Skin of body (tissue), 2 donors: Measurements from ENCODE around the gene NTRK3.

DNA sequence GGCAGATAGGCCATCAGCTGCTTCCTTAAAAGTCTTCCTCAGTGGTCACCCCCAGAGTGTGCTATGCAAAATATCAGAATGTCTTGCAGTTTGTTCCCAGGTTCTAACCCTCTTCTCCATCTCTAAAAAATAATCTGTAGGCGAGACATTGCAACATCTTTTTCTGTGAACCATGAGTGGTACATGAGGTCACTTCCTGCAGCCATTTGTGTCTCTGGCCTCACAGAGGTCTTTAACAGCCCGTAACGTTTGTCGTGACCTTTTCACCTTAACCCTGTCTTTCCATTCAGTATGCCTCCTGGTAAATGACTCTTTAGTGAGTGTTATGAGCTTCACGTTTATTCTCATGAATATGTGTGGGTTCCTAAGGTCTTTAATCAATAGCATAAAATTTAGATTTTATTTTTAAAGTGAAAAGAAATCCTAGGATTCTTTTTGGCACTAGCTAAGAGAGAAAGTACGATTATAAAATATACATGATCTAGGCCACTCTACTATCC is 145.3 kb downstream of the KLHL25 start:
- RAMPAGE, long total RNA = no peak

- RAMPAGE, long total RNA = no peak
These were observed 103.2 kb downstream of the KLHL25 start for GRCh38 chr15:85691138-85692356.

DNA sequence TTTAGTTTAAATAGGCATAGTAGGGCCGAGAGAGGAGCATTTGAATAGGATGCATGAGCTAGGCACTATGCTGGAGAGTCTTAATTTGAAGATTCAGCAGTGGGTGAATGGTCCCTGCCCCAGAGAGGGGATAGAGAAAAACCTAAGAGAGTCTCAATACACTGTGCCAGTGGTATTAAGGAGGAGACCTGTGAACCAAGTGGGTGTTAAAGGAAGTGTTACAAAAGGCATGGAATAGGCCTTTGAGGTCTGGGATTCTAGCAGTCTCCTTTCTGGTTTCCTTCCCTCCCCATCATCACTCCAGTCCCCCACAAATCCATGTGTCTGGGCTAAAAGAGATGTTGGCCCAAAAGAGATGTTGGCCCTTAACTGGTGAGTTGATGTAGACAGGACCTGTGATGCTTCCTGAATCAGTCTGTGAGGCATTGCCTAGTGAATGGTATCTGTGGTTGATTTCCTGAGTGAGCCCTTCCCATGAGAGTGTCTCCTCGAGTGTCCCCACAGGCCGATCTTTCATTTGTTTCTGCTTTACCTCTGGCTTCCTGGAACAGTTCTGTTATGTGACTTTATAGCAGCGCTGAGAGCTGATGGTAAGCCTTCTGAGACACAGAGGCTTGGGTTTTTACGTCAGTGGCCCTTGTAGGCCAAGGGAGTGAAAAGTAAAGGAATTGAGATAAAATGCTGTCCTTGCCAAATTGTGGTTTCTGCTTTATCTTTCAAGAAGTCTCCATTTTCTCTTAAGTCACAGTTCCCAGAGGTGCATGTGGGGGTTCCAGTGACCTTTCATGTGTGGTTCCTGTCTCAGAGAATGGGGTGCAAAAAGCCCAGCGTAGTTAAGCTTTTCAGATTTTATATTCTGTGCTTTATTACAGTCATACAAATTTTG is 87.8 kb downstream of the KLHL25 start:
- RAMPAGE, long total RNA = no peak

GRCh38 chr15:85721785-85722435 is 72.8 kb downstream of the KLHL25 start:
- RAMPAGE, long total RNA = no peak

DNA sequence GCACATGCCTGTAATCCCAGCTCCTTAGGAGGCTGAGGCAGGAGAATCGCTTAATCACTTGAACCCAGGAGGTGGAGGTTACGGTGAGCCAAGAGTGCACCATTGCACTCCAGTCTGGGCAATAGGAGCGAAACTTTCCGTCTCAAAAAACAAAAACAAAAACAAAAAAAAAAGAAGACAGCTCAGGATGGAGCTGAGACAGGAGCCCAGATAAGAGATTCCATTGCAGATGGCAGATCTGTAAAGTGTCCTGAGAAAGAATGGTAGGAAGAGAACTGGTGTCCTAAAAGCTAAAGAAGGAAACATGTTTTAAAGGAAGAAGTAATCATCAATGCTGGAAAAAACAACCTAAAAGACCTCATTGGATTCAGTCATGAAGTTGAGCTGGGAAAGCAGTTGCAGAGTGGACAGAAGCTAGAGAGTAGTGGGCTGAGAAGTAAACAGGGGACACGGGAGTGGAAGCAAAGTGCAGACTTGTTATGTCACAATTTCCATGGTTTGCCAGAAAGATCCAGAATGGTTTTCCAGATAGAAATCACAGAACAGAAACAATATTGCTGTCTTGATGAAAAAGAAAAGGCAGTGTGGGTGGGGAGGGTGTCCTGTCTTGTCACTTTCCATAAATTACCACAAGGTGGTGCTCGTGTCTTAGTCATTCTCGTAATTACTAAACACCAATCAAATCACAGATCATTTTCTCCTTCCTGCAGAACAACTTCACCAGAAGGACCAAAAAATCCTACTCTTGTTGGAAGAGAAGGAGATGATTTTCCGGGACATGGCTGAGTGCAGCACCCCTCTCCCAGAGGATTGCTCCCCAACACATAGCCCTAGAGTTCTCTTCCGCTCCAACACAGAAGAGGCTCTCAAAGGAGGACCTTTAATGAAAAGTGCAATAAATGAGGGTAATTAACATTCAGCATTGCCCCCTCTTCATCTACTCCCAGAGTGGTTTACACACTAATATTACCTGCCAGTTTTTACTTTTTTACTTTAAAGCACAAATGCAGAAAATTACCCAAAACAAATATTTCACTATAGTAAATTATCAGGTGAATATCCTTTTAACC is 64.6 kb downstream of the KLHL25 start:
- RAMPAGE, long total RNA = no peak

DNA sequence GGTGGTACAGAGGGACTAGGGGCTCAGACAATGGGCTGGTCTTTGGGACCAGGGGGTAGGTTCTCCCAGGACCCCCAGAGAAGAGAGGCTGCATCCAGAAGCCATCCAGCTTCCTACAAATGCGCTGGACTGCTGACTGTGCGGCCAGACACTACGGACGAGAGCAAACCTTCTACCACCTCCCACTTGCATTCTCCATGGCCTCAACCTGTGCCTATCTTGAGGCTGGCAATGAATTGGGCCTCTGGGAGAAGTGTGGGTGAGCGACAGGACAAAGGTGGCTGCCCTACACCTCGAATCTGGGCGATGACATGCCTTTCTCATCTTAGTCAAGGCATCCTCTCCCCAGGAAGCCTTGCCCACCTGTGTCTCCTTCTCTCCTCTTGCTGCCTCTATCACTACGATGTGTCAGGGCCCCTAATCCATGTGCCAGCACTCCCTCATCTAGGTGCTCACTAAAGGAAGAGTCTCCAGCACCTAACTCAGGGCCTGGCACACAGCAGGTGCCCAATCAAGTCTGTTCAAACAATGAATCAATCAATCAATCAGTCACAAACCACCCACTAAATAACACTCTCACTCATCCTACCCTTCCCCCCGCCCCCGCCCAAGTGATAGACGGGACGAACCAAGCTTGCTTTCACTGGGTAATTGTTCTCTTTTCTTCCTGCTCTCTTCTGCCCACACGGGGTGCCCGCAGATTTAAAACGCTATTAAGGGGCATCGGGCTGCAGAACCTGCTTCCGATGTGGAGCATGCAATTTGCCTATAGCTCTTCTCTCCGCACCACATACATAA is 2.1 kb downstream of the KLHL25 start:
- RAMPAGE, long total RNA = no peak

DNA sequence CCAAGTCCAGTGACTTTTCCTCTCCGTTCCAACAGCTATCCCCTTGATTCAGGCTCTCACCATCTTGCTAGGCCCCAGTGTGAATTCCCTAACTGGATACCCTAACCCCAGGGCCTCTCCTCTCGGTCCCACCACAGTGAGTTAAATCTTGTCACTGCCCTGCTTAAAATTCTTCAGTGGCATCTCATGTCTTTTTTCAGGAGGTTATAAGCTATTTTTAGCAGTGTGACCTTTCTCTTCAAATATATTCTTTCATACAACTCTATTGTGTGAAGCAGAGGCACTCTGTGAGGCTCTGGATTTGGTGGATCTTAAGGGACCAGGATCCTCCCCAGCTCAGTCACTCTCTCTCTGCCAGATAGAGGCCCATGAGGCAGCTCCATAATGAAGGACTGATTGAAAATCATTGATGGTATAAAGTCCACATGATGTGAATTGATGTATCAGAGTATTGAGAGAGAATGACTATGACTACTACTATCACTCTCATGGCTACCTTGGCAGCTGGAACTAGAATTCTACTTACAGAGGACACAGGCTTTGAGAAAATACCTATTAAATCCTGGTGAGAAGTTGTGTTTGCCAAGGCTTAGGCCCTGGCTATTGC is 760.4 kb downstream of the NTRK3 start:
- RAMPAGE, long total RNA = no peak

GRCh38 chr15:88248982-88249516 is 7.5 kb downstream of the NTRK3 start:
- RAMPAGE, long total RNA = no peak

DNA sequence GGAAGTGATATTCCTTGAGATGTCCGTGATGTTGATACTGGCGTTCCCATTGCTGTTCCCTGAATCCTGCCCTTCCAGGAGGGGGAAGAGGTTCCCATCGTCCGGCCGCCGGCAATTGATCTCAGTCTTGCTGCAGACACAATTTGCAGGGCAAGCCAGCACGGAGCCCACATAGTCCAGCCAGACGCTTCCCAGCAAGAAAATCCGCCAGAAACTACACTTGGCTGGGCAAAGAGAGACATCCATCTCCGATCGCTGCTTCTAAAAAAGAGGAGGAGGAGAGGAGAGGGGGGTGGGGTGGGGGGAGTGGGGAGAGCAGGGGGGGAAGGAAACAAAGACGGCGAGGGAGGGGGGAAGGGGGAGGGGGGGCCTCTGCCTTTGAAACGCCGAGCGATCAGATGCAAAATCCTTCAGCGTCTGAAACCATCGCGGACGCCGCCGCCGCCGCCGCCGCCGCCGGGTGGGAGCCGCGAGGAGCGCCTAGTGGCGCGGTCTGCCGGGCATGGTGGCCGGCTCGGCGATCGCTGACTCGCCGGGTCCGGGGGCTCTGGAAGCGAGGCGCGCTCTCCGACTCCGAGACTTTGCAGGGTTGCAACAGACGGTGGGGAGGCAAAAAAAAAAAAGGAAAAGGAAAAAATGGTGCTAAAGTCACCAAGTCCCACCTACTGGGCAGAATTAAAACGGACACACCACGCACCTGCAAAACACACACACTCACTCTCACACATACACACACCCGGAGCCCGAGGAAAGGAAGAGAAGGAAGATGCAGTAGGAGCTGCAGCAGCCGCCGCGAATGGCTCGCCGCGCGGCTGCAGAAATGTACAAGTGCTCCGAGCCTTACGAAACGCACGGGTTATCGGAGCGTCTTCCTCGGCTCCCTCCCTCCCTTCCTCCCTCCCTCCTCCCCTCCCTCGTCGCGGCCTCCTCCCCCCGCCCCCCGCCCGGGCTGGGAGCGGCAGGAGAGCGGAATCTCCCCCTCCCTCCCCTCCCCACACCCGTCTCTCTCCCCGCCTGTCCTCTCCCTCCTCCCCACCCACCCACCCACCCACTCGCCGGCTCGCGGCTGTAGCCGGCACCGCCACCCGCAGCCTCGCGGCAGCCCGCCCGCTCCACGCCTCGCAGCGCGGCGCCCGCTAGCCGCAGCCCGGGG is at the start of gene NTRK3:
Gene NTRK3 (minus strand): TSS at position 832 of the 1,153 bp plus-strand sequence.
- RAMPAGE, long total RNA = no peak

DNA sequence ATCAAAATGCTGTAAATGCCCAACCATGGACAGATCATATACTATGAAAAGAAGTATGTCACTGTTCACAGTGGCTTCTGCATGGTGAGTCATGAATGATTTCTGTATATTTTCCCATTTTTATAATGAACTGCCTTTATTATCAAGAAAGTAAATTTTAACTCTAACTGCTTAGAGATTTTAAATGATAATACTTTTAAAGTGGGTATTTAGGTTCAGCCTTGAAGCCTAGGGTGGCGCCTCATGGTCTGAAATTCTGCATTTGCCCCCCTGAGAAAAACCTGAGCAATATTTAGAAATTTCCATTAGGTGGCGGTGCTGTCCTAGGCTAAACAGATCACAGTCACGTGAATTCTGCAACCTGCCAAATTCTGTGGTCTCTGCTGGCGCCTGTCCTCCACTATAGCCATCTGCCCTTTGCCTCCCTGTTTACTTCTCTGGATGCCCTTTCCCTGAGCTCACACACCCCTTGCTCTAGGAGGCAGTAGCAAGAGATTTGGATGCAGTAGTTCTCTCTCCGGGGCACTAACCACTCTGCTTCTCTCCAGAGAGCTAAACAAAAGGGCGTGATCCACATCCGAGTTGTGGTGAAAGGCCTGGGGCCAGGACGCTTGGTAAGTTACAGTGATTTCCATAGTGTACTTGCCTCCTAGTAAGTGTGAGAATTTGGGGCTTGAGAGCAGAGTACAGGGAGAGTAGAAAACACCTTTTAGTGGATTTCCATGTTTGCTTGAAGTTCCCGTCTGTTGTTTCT is 9.1 kb downstream of the MRPS11 start:
- RAMPAGE, long total RNA = no peak

DNA sequence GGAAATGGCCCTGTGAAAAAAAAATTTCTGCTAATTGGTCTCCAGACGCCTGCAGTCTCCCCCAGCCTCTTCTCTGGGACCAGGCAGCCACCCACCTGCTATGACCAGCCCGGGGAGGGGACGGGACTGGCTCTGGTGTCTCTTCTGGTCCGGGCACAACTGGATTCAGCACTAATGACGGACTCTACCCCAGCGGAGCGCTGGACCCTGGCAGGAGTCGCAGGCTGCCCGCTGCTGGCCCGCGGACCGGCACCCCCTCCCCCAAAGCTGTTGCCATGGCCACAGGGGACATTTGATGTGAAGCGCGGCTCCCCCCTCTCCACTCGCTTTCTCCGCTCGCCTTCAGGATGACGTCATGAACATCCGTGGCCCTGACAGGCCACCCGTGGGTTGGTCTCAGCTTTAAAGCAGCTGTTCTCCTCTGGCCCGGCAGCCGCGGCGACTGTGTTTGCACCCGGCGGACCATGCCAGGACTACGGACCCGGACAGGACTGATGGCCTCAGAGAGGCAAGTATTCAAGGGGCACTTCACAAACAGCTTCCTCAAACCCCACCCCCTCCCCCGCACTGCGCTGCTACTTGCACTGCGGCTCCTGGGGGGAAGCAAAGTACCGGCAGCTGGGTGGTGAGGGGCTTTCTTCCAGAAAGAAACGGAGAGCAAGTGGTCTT is 16.8 kb upstream of the AEN start:
- RAMPAGE, long total RNA = no peak

- RAMPAGE, long total RNA = no peak
These were observed 9.4 kb downstream of the ISG20 start for GRCh38 chr15:88648112-88648811.

DNA sequence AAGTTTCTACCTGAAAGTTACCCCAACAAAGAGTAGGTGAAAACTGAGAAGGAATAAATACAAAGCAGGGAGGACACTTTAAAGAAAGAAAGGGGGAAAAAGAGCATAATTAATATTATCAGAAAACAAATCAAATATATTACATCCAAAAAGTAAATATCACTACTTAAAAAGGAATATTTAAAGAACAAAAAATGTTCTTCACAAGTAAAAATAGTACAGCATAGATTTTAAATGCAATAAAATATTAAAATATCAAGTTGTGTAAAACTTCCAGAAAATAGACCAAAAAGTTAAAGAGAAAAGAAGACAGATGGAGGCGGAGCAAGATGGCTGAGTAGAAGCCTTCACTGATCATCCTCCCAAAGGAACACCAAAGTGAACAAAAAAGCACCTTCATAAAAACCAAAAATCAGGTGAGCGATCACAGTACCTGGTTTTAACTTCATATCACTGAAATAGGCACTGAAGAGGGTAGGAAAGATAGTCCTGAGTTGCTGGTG is 23.9 kb downstream of the ISG20 start:
- RAMPAGE, long total RNA = no peak

- RAMPAGE, long total RNA = no peak
These were observed 33.8 kb upstream of the ACAN start for GRCh38 chr15:88769292-88769909.

GRCh38 chr15:89052513-89052828 is 35.8 kb upstream of the ABHD2 start:
- RAMPAGE, long total RNA = no peak

DNA sequence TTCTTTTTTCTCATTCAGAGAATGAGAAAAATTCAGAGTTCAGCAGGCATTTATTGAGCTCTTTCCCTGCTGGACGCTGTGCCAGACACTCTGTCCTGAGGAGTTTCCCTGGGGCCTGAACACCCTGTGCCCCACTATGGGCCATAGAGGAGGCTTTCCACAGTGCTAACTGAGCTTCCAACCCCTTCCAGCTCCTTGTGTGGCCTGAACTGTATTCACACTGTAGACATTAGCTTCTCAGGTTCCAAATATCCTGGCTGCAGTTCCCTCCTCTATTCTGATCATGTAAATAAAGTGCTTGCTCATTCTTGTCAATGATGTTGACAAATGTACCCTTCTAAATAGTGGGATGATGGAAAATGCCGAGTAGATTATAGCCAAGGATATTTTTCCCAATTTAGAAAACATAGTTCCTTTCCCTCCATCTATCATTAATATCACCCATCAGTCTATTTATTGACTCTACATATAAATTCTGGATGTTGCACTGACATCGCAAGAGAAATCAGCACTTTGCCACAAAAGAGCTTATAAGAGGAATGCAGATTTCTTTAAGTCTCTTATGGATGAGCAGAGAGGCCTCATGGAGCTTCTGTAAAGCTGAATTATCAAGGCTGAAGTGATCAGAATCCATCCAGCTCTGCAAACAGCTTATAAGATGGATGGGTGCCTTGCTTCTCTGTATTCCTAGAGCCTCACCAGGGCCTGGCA is 10.2 kb downstream of the ABHD2 start:
- RAMPAGE, long total RNA = no peak

- RAMPAGE, long total RNA = no peak
These were observed 14.4 kb downstream of the ABHD2 start for GRCh38 chr15:89102652-89103080.

- RAMPAGE, long total RNA = no peak
These were observed 28.0 kb downstream of the ABHD2 start for GRCh38 chr15:89116090-89116898.

DNA sequence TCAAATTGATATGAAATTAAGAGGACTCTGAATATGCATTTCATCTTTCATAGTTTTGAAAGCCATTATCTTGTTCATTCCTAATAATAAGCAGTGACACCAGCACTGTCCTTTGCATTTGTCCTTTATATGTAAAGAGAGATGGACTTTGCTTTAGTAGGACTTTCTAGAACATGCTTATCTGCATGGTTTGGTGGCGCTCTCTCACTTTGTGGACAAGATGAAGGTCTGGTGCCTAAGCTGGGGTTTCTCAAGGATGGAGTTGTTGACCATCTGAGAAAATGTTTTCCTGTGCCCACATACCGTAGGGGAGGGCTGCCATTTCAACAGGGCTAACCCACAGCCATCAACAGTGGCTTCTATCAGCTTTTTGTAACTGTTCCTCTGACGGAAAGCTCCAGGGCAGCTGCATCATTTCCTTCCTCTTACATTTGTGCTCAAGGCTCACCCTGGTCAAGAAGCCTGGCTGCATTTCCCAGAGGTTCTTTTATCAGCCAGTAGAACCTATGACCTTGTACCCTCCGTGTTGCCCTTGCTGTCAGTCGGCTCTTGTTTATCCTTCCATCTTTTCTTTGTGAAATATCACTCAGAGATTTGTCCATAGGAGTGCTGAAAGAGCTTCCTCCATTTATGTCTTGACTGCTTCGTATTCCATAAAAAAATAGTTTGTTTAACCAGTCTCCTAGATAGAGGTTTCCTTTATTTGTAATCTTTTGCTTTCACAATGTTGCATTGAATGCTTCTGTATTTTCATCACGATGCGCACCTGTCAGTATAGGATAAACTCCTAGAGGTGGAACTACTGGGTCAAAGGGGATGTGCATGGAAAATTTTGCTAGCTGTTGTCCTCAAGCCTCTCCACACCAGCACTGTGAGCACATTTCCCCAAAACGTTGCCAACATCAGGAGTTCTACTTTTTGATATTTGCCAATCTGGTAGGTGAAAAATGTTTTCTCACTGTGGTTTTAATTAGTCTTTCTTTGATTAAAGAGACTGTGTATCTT is 44.7 kb downstream of the ABHD2 start:
- RAMPAGE, long total RNA = no peak

DNA sequence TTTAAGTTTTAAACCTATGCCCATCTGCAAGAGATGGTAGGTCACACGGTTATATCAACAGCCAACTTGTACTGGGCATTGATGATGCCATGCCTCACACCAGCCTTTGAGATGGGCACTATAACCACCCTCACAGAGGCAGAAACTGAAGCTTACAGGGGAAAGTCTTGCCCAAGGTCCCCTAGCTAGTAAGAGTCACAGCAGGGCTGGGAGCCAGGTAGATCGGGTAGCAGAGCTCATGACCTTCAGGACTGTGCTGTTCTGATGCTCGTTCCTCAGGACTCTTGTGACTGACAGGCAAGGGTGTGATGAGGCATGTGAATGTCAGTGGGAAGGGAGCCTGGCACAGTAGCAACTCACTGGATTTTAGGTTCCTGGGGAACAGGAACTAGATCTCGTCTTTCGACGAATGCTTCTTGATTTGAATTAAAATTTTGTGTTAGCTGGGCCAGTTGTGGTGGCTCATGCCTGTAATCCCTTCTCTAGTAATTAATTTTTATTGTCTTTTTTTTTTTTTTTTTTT is 65.7 kb downstream of the RLBP1 start:
- RAMPAGE, long total RNA = no peak